RPMI7951 (cell line): ENCODE measurements around a stretch of chr12.

DNA sequence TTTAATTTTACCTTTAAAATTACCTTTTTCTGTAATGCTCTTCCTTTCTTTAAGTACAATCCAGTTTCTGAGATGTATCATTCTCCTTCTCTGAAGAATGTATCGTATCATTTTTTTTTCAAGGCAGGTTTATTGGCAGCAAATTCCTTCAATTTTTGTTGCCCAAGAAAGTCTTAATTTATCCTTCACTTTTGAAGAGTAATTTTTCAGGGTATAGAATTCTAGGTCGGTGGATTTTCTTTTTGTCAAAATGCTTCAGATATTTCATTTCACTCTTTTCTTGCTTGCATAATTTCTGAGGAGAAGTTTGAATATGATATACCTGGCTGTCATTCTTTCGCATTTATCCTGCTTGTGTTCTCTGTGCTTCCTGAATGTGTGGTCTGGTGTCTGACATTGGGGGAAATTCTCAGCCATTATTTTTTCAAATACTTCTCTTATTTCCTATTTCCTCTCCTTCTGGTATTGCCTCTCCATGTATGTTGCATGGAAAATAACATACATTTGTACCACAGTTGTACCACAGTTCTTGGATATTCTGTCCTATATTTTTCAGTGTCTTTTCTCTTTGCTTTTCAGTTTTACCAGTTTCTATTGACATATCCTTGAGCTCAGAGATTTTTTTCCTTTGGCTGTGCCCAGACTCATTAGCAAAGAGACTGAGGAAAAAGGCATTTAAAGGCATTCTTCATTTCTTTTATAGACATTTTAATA lies 83.2 kb downstream of the RERG start:
- RAMPAGE, long total RNA, result no peak

DNA sequence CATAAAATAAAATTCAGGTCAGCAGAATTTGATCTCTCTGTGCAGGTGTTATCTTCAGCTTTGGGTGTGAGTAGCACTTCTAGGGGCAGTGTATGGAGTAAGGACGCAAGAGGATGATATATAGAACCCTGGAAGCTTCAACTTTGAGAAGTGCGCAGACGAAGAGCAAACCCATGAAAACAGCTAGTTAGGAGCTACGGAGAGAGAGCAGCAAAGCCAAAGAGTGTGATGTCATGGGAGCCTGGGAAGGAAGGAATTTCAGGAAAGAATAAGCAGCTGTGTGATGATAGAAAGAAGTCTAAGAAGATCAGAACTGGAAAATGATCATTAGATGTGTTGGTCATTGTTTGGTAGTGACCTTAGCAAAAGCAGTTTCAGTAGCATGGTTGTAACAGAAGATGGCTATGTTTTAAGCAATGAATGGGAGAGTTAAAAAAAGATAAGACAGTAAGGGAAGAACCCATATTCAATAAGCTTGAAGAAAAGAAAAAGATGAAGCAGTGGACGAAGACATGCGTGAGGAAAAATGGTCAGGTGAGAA lies 5.9 kb downstream of the RERG start:
- RAMPAGE, long total RNA, result no peak

DNA sequence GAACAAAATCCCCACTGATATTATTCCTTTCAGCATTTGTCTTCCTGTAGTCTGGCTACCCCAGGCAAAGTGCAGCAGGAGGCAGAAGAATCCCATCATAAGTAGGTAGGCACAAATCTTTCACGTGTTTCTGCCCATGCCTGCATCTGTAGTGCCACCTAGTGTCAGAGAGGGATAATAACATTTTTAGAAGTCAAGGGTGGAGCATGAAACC lies 47.7 kb upstream of the RERG start:
- RAMPAGE, long total RNA, result no peak

DNA sequence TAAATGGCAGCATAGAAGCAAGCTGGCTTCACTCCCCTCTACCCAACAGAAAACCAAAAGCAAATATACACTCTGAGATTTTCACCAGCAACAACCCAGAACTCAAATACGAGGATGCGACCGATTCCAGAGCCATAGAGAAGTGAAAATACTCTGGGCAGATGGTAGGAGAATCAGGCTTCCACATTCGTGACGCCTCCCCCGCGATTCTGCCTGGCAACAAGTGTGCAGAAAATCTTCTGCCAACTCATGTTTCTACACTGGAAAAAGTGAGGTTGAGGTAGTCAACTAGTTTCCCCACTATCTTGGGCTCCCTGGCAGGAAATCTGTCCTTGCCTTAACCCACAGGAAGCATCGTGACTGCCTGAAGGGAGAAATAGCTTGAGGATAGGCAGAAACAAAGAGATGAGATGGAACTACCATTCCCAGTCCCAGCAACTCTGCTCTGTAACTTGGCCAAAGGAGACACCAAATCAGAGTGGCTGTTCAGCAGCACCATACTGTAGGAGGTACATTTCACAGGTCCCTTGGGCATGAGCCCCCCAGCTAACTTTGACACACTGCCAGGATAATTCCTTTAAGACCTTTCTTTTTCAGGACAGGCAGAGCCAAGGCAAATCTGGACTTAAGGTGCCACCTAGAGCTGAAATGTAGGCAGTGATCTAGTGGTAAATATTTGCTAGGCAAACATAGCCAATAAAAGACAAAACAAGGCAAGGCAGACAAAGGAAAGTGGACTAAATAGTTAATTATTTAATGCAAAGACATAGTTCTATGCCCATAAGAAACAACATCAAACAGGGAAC lies 205.0 kb downstream of the PTPRO start:
- RAMPAGE, long total RNA, result no peak

DNA sequence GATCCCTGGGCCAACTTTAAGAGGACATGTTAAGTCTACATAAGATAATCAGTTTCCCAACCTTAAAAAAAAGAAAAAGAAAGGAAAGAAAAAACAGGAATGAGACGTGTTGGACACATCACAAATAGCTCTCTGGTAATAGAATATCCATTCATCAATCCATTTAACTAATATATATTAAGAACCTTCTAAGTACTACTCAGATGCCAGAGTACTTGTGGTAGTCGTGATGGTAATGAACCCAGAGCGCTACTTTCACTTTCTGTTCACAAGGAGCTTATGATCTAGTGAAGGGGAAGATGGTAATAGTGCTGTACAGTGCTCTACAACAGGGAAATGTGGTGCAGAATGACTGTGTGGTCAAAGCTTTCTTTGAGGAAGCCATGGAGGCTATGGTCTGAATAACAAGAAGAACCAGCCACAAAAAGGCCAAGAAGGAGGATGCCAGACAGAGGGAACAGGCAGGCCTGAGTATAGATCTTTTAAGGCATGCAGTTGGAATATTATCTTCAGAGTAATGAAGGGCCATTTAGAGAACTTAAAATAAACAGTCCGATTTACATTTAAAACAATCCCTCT lies 212.0 kb downstream of the PTPRO start:
- RAMPAGE, long total RNA, result no peak

- RAMPAGE, long total RNA, result no peak
Measured at GRCh38 chr12:15534800-15535308, 212.5 kb downstream of the PTPRO start.

DNA sequence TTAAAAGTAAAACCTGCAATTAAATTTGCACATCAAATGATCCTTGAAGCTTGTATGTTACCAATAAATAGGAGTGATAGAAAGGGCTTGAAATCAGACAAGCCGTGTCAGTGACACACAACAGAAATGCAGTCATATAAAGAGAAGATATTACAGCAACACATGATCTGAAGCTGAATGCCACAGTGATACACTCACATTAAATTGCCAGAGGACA lies 69.9 kb downstream of the EPS8 start:
- RAMPAGE, long total RNA, result no peak

DNA sequence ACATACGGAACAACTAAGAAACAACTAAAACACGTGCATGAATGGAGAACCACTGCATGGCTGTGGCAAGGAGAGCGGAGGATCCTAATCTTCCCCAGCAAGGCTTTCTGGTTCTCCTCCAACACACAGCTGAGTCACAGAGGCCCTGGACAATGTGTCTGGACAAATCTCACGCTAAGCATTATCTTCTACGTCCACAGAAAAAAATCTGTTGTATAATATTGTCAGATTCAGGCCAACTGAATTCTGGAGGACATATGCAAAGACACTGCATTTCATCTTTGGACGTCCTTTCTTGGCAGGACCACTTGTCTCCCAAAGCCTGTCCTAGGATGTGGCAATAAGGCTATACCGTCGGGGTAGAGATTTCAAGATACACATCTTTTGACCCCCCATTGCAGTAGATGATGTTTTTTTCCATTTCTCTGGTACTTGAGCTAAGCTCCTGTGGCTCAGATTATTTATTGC lies 19.6 kb downstream of the LMO3 start:
- RAMPAGE, long total RNA, result no peak

DNA sequence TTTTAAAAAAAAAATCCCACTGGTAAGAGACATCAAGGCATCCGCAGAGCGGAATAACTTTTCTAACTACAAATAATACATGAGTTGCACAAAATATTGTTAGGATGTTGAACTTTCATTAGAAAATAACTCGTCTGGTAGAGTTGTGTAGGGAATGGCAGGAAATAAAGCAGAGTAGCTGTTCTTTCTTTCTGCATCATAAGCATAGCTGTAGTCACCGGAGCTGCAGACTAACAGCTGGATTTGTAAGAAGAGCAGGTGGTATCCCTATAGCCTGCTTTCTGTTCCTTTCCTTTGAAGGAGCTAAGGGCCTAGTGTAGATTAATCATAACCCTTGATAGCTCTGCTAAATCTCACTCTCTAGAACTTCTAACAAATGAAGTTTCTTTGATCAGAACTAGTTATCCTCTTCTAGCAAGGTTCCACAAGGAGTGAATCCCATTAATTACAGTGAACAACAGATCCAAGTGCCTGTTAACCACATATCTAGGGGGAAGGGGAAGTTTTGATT lies 3.6 kb downstream of the LMO3 start:
- RAMPAGE, long total RNA, result no peak

GRCh38 chr12:17057116-17057659 lies 451.2 kb upstream of the LMO3 start:
- RAMPAGE, long total RNA, result no peak

- RAMPAGE, long total RNA, result no peak
Measured at GRCh38 chr12:18261712-18262306, 491 bp downstream of the PIK3C2G start.

DNA sequence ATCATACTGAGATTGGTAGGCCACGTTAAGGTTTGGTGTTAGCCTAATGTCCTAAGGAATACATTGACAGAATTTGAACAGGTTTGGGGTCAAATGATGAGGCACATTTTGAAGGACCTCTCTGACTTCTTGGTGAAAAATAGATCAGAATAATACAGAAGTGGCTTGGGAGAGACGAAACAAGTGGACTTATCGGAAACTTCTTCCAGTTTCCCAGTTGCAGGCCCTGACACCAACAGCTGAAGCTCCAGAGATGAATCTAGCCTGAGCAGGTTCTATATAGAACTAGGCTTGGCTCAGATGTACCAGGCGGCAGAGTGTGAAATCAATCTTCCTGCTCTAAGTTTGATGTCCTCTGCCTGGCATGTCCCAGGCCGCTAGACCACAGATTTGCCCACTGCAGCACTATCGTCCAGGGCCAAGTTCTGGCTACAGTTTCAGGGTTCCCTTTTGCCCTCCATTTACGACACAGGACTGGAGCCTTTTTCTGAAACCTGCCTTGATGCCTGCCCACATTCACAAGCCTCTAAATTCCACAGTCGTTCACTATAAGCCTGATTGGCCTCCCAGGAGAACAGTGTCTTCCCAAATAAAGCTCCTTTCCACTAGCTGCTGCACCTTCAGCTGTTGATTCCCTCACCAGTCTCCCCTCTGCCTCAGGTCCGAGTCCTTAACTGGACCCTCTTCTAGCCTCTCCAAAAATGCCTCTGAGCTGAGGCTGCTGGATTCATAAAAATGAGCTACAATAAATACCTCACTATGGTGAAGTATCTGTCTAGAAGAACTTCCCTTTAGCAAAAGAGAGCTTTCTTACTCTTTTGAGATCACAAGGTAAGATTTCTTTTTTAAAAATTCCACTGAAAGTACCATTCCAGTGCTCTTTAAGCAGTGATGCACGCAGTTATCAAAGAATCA lies 91.2 kb upstream of the PLEKHA5 start:
- RAMPAGE, long total RNA, result no peak

- RAMPAGE, long total RNA, result no peak
Measured at GRCh38 chr12:19039579-19039992, 89.9 kb upstream of the PLEKHA5 start.

GRCh38 chr12:19274406-19274977 lies 145.0 kb downstream of the PLEKHA5 start:
- RAMPAGE, long total RNA, result no peak

DNA sequence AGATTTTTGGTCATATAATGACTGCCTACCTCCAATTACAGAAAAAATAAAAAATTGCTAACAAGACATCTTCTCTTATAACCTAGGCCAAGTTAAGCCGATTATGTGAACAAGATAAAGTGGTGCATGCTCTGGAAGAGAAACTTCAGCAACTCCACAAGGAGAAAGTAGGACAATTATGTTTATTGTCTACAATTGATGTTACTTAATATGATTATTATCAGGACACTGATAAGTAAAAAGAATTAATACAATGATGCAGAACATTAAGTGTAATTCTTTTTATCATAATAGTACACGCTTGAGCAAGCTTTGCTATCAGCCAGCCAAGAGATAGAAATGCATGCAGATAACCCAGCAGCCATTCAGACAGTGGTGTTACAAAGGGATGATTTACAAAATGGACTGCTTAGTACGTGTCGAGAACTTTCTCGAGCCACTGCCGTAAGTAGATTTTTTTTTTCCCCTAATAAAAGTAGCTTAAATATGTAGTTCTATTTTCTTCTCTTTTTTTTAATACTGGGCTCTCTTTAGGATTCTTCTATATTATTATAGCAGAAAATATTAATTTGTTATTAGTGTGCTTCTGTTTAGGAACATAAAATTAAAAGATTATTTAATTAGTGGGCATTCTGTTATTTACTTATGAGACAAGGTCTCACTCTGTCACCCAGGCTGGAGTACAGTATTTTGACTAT lies 116.9 kb upstream of the AEBP2 start:
- RAMPAGE, long total RNA, result no peak

GRCh38 chr12:19348059-19348580 lies 91.2 kb upstream of the AEBP2 start:
- RAMPAGE, long total RNA, result no peak

DNA sequence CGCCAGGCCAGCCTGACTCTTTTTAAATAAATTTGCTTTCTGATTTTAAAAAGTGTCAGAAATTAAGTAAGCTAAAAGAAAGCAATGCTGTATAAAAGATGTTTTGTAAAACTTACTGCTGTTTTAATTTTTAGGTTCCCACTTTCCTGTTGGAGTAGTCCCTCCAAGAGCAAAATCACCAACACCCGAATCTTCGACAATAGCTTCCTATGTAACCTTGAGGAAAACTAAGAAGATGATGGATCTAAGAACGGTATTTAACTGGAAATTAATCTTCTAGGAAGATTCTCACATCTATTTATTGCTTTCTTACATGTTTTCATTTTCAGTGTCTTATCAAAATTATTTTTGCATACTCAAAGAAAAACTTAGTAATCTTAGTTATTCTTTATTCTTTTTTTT lies 85.5 kb upstream of the AEBP2 start:
- RAMPAGE, long total RNA, result no peak

DNA sequence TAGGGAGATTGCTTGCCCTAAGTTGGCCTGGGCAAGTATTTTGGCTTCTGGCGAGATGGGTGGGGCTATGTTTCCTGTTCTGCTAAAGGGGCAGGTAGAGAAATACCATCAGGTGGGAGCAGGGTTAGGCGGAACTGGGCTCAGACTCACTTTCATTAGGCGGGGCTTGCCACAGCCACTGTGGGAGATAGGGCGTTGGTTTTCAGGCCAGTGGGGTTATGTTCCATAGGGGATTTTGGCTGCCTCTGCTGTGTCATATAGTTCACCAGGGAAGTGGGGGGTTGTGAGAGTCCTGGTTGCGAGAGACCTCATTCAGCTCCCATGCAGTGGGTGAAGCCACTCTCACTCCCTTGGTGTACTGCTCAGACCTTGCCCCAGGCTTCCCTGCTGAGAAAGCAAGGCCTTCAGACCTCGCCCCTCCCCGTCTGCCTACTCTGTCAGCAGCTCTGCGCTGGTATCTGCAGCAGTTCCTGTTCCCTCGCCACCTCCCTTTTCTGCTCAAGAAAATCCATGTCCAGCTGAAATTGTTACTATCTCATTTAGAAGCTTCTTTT lies 43.4 kb downstream of the AEBP2 start:
- RAMPAGE, long total RNA, result no peak

DNA sequence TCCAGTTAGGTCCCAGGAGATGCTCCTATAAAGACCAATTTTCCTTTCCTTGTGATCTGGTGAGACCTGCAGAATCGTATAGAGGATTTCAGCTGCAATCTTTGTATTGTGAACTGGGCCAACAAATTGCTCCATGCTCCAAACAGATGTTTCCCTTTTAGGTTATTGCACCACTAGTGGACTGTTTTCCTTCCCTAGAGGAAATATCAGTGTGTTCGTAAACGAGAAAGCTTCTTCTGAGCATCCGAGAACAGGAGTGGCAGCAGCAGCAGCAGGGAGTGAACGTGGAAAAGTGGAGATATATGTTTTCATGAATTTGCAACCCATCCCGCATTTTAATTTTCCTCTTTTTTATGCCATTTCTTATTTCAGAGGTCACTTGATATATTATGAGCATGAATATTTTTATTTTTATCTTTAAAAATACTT lies 344.1 kb upstream of the PDE3A start:
- RAMPAGE, long total RNA, result no peak

- RAMPAGE, long total RNA, result no peak
Measured at GRCh38 chr12:20273720-20274394, 94.5 kb upstream of the PDE3A start.